REH cell (cell line): ENCODE results near the gene GPRC5D.

GRCh38 chr12:11890980-11892184 lies 179.4 kb upstream of the BCL2L14 start:
- PRO-cap, result no peak

- PRO-cap, result no peak
Measured at GRCh38 chr12:12027802-12028086, 43.0 kb upstream of the BCL2L14 start.

DNA sequence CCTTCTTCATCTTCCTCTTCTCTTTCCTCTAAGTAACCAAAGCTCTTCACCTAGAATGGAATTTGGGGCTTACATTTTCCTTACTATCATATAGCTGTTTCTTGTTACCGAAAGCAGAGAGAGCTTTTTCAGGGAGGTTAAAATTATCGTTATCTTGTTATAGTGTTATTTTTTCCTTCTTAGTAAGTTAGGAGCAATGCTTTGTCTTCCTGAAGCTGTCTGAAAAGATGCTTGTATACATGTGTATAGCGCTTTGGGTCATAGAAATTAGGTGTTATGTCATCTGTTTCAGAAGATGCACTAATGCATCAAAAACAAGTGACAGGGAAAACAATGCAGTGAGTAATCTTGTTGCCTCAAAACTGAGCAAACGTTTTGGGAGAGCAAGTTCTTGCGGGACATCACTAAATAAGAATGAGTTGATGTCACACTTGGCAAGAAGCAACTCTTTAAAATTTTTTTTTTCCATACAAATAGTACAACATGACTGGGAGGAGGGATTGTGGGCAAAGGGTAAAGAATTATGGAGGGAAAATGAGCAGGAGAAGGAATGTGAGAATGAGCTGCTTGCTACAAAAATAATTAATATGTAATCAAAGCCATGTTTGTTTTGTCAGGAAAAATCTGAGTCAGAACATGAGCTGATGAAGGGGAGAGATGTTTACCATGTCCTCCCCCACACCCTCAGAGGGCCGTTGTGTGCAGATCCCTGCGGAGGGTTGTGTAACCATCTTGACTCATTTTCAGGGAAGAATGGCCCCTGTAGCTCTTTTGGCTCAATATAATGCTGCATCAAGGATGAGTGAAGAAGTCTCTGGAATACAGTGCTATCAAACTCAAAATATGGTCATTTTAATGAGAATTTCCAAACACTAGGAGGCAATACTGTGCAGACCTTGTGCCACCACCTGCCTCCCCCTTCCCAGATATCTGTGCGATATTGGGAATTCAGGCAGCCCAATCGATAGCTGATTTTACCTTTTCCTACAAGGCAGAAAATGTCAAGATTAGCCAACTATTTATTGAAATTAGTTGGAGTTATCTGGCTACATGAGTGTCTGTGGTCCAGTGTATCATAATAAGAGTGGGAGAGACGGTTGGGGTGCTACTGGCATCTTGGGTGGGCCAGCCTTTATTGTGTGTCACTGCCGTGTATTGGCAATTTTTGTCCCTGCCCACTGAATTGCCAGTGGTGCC lies 41.4 kb downstream of the BORCS5 start:
- PRO-cap, result no peak

DNA sequence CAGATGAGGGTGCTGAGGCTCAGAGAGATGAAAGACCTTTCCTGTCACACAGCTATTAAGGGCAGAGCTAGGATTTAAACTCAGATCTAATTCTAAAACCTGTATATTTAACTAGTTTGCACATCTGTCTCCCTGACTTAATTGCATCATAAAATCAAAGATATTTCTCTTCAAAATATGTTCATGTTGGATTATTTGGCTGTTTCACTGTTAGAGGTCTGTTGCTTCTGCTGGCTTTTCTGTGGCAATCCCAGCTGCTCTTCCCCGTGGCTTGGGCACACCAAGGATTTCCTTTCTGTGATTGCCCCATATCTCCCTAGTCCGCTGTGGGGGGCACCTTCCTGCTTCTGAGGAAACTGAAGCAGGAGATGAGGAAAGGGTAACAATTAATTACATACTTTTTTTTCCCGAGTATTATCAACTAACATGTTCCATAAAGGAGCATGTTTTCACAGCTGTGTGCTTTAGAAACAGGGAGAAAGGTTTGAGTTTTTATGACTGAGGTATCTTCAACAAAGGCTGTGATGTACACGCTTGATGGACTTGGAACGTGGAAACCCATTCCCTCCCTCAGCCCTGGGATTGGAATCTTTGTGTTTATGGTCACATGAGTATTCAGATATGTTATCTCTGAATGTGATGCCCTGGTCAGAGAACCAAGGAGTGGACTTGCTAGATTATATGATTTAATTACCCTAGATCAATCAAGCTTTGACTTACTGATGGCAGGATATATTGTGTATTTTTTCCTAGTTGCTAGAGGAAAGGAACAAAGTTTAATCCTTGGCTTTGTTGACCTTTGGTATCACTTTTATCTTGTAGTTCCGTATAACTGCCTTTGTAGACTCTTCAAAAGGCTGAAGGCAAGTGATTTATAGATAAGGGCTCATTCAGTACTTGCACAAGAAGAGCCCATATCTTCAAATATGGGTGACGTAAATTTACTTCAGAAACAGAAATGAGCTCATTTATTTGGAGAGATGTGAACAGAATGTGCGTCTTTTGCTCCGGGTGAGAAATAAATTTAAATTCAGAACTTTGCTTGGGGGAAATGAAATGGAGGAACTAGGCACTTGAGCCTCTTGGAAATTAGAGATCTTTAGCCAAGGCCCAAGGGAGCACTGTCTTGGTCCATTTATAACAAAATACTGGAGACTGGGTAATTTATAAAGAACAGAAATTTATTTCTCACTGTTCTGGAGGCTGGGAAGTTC lies 46.7 kb downstream of the BORCS5 start:
- PRO-cap, result no peak

- PRO-cap, result no peak
Measured at GRCh38 chr12:12441604-12442617, 85.0 kb downstream of the BORCS5 start.

- PRO-cap, result no peak
Measured at GRCh38 chr12:12486515-12487431, 75.9 kb downstream of the DUSP16 start.

- PRO-cap, result no peak
Measured at GRCh38 chr12:12492818-12493776, 69.6 kb downstream of the DUSP16 start.

- PRO-cap, result no peak
Measured at GRCh38 chr12:12494198-12494764, 68.4 kb downstream of the DUSP16 start.

DNA sequence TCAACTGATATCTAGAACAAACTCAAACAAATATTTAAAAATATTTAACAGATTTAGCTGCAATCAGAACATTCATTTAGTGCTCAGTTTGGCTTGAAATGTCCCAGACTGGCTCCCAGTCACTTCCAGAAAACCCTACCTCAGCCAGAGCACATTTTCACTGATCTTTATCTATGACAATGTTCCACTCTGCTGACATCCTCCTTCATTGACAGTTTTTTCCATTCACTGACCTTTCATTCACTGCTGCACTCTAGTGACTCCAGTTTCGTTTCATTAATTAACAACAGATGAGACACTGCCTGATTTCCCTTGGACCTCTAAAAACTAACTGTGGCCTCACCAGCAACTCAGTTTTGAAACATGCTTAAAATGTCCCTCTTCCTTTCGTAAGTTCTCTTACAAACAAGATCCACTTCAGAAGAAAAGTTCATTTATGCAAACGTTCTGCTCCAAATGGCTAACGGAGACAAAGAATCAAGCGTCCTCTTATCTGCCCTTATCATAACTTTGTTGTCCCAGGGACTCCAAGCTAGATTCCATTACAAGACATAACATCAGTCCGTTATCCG lies 56.7 kb downstream of the DUSP16 start:
- PRO-cap, result no peak

GRCh38 chr12:12724359-12724763 lies 7.2 kb downstream of the CDKN1B start:
- PRO-cap, result no peak

DNA sequence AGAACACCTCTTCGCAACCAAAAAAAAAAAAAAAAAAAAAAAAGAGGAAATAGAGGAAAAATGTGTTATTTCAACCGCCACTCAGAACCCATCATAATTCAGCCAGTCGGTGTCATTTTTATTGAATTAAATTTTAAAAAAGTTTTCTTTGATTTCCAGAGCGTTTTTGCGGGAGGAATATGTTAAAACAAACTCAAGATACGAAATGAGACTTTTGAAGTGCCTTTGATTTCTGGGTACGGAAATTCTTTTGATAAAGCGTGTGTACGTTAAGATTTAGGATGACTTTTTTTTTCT lies 8.9 kb downstream of the CDKN1B start:
- PRO-cap, result bidirectional peak, plus-strand start at position 84 of the sequence, minus-strand start outside the sequence

GRCh38 chr12:12907988-12908628 lies 16.7 kb downstream of the GPRC5A start:
- PRO-cap, result no peak

DNA sequence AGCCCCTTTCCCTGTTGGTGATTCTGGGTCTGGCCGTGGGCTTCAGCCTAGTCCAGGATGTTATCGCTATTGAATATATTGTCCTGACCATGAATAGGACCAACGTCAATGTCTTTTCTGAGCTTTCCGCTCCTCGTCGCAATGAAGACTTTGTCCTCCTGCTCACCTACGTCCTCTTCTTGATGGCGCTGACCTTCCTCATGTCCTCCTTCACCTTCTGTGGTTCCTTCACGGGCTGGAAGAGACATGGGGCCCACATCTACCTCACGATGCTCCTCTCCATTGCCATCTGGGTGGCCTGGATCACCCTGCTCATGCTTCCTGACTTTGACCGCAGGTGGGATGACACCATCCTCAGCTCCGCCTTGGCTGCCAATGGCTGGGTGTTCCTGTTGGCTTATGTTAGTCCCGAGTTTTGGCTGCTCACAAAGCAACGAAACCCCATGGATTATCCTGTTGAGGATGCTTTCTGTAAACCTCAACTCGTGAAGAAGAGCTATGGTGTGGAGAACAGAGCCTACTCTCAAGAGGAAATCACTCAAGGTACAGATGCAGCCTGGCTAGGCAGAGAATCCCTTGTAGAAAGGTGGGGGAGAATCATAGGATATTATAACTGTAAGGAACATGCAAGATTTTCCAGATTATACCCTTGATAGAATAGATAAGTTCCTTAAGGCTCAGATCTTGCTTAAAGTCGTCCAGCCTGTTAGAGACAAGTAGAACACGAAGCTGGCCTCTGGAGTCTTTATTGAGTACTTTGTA lies 17.4 kb downstream of the GPRC5A start:
- PRO-cap, result no peak

- PRO-cap, result no peak
Measured at GRCh38 chr12:12951875-12952621, at the start of gene GPRC5D. TSS of gene GPRC5D (minus strand) at chr12:12952170.

GRCh38 chr12:12979686-12980437 lies 20.2 kb downstream of the HEBP1 start:
- PRO-cap, result no peak

GRCh38 chr12:12986892-12987488 lies 13.1 kb downstream of the HEBP1 start:
- PRO-cap, result no peak

- PRO-cap, result no peak
Measured at GRCh38 chr12:13116243-13116651, 12.8 kb upstream of the GSG1 start.

- PRO-cap, result no peak
Measured at GRCh38 chr12:13195193-13195772, 1.2 kb upstream of the EMP1 start.

DNA sequence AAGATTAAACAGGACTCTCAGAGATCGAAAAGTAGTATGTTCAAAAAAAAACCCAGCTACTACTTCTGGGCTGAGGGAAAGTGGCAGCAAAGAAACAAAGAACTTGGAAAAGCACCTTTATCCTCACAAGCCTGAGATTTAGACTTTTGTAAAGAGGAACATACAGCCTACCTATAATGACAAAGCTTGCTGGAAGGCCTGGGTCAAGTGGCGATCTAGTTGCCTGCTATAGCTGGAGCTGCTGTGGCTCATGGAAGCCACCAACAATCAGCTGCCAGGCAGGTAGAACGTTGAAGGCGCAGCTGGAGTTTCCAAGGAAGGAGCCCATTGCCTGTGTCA lies 165.5 kb downstream of the EMP1 start:
- PRO-cap, result no peak

DNA sequence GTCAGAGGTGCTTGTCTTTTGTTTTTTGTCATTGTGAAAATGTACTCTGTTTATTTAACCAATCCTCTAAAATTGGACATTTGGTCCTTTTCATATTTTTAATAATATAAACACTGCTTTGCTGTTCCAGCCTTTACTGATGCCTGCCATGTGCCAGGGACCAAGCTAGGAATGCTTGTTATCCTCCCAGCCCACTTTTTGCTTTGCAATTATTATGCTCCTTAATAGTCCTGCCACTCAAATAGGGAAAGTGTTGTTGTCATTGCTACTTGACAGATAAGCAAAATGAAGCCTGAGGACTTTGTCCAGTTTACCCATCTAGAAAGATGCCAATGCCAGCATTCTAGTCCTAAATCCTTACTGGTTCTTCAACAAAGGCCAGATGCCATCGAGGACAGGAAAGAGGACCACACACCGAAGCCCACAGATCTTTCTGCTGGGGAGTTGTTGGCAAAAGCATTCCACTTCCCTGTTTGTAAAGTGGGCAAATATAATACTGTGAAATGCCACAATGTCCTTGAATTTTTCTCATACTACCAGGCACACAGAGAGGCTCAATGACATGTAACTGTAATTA lies 246.5 kb downstream of the EMP1 start:
- PRO-cap, result no peak